HT1080 (cell line): ENCODE measurements around the gene GLIPR2.

DNA sequence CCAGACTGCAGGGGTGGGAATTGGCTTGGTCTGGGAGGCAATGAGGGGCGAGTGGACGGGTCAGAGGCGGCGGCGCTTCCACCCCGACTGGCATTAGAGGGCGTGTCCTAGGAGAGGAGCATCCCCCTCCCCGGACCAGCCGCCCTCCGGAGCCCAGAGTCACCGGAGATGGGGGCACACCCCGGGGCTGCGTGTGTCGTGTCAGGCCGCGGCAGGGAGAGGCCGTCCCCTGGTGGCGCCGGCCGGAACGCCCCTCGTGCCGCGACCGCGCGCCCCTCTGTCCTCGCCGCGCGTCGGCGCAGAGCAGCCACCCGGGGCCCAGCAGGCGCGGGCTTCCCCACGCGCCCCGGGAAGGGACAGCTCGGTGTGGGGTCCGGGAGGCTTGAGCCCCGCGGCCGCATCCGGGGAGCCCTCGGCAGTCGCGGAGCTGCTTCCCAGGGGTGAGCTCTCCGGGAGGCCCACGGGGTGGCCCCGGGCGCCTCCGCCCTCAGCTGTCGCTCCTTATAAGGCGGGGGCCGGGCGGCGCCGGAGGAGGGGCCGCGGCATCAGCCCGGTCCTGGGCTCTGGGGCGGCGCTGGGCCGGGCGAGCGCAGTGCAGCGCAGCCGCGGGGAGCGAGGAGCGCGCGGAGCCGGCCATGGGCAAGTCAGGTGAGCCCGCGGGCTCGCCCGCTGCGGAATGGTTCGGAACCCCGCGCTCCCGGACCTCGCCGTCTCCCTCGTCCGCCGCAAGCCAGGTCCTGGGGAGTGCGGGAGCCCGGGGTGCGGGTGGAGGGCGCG is at the start of gene GLIPR2:
Gene GLIPR2, plus strand, starts transcription at position 590 of the 777 bp plus-strand sequence.
RAMPAGE:
- cytosol, long total RNA: no peak
- long total RNA: no peak
- nucleus, long total RNA: no peak

GRCh38 chr9:36218920-36219594 is 28.3 kb downstream of the CLTA start:
RAMPAGE:
- cytosol, long total RNA: no peak
- long total RNA: no peak
- nucleus, long total RNA: no peak

DNA sequence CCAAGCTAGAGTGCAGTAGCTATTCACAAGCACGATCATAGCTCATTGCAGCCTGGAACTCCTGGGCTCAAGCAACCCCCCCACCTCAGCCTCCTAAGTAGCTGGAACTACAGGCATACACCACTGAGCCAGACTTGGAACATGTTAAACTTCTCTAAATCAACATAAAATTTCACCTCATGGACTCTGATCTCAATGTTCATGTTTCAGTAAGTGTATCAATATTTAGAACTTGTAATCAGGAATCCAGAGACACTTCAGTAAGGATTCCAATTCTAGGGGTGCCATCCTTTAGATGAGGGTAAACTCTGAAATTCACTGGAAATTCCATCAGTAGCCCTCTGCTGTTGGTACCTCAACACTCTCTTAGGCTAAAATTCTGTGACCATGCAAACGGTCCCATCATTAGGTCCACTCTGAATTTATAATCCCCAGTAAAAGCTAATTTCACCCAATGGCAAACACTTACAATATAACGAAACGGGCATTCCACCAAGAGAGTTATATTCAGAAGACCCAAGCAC is 6.7 kb downstream of the GNE start:
RAMPAGE:
- cytosol, long total RNA: no peak
- long total RNA: no peak
- nucleus, long total RNA: no peak

DNA sequence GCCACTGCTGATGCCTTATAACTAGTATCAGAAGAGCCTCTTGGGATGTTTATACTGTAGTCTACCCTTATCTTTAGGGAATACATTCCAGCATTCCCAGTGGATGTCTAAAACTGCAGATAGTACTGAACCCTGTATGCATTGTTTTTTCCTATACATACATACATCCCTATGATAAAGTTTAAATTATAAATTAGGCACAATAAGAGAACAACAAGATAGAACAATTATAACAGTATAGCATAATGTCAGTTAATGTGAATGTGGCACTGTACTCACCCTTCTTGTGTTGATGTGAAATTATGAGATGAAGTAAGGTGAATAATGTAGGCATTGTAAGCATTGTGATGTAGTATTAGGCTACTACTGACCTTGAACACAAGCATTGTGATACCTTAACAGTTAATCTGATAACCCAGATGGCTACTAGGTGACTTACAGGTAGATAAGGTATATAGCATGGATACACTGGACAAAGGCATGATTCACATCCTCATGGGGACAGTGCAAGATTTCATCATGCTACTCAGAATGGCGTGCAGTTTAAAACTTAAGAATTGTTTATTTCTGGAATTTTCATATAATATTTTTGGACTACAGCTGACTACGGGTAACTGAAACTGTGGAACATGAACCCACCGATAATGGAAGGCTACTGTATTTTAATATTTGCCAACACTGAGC is 134.7 kb downstream of the ZCCHC7 start:
RAMPAGE:
- cytosol, long total RNA: no peak
- long total RNA: no peak
- nucleus, long total RNA: no peak

DNA sequence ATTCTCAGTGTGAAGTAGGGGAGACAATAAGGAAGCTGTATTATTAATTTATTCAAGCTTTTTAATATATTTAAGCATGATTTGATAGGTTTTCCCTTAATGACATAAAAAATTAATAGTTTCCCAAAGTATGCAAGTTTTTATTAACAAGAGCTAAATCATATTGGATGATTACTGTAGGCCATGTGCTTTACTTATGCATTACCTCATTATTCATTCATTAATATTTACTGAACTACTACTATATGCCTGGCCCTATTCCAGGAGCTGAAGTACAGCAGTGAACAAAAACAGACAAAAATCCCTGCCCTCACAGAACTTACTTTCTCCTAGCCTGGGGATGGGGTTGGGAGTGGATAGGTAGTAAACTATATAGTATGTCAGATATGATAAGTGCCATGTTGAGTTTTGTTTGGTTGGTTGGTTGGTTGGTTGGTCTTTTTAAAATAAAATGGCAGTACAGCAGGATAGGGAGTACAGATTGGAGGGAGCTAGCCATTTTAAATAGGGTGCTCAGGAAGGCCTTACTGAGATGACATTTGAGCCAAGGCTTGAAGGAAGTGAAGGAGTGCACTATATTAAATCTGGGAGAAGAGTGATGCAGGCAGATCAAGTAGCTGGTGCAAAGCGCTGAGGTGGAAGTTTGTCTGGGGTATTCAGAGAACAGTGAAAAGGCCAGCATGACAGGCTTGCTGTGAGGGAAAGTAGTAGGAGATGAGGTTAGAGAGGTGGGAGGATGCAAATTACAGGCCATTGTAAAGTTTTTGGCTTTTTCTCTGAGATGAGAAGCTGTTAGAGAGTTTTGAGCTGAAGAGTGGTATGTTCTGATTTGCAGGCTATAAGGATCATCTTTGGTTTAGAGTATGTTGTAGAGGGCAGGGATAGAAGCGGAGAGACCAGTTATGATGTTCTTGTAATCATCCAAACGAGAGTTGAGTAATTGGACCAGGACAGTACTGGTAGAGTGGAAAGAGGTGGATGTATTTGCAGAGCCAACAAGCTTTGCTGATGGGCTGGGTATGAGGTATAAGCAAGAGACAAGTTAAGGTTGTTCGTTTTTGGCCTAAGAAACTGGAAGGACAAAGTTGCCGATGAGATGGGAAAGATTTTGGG is 80.9 kb upstream of the GRHPR start:
RAMPAGE:
- cytosol, long total RNA: no peak
- long total RNA: no peak
- nucleus, long total RNA: no peak

GRCh38 chr9:37402862-37403605 is 19.5 kb upstream of the GRHPR start:
RAMPAGE:
- cytosol, long total RNA: no peak
- long total RNA: no peak
- nucleus, long total RNA: no peak

DNA sequence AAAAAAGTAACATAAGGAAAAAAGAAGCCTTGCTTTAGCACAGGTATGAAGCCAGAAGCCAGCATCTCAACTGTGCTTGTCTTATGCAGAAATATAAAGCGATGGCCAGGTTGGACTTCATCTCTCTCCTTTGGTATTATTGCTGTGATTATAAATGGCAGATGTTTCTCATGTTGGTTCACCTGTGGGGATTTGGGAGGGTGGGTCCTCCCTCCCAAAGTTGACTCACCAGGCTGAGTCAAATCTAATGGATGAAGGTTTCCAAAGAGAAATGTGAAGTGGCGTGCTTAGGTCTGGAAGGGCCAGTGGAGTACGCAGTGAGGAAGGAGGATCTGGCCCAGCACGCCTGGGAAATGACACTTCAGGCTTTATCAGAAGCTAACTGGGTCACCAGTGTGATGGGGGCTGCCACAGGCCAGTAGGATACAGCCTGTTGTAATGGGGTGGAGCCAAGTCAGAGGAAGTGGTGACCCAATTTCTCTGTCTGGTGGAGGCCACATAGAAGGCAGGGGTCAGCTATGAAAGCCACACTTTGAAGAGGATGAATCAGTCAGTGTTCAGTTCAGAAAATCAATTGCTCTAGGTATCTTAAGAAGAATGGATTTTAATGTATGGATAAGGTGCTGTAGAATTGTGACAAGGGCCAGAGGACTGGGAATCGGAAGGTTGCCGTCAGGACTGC is 18.0 kb downstream of the POLR1E start:
RAMPAGE:
- cytosol, long total RNA: no peak
- long total RNA: no peak
- nucleus, long total RNA: no peak

GRCh38 chr9:37565277-37566005 is 10.7 kb downstream of the FBXO10 start:
RAMPAGE:
- cytosol, long total RNA: no peak
- long total RNA: no peak
- nucleus, long total RNA: no peak

DNA sequence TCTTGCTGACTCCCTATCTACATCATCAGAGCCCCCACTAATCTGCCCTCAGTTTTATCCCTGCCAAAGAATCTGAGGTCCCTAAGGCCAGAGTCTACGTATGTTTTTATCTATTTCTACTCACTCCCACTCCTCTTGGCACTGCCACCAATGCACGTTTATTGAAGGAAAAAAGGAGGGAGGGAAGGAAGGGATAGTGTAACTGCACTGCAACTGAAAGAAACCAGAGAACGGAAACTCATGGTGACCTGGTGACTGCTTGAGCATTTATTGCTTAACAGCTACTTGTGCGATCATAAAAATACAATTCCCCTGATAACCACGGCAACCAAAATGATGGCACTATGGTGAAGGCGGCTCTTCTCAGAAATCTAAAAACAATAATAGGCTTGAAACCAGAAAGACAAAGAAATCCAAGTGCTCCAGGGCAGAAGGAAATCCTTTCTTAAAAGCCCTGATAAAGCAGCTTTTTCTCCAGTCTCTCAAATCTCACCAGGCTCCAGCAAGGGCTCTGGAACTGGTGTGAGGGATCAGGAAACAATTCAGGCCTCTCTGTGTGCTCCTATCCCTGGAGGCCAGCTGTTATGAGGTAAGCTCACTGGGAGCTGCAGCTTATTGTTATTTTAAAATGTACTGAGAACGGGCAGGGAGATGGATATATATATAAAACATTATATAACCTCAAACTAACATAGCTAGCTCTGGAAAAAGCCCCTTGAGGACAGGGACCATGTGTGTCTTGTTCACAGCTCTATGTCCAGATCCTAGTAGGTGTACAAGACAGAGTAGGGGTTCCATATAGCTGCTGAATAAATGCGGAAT is 1.9 kb downstream of the FBXO10 start:
RAMPAGE:
- cytosol, long total RNA: no peak
- long total RNA: no peak
- nucleus, long total RNA: no peak

GRCh38 chr9:37626477-37626798 is 24.3 kb upstream of the FRMPD1 start:
RAMPAGE:
- cytosol, long total RNA: no peak
- long total RNA: no peak
- nucleus, long total RNA: no peak

GRCh38 chr9:37994682-37995447 is 74.2 kb downstream of the SHB start:
RAMPAGE:
- cytosol, long total RNA: no peak
- long total RNA: no peak
- nucleus, long total RNA: no peak

GRCh38 chr9:38001121-38001969 is 67.7 kb downstream of the SHB start:
RAMPAGE:
- cytosol, long total RNA: no peak
- long total RNA: no peak
- nucleus, long total RNA: no peak

GRCh38 chr9:38004908-38005314 is 64.1 kb downstream of the SHB start:
RAMPAGE:
- cytosol, long total RNA: no peak
- long total RNA: no peak
- nucleus, long total RNA: no peak

DNA sequence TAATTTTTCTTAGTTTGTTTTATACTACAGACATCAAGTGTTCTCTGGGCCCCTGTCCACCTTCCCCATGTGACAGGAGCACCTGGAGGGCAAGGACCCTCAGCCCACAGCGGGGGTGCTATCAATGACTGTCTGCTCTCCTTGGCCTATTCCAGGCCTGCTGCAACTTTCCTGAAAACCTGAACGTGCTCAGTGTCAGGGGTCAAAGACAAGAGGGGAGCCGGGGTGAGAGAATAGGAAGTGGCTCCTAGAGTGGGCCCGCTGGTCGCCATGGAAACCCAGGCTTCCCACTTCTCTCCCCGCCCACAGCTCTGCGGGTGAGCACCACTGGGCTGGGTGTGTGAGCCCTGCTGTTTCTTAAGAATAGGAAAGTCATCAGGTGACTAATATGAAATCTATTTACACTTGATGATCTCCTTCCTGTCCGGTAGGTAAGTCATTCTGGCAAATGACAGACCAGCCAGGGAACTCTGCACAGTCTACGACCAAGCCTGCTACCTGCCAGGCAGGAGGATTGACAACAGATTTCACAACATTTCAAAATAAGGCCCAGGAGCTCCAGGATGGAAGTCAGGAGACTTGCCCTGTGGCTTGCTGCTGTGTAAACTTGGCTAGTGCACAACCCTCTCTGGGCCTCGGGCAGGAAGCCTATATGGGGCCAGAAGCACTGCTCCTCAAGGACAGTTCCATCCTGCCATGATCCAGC is 60.9 kb downstream of the SHB start:
RAMPAGE:
- cytosol, long total RNA: no peak
- long total RNA: no peak
- nucleus, long total RNA: no peak

DNA sequence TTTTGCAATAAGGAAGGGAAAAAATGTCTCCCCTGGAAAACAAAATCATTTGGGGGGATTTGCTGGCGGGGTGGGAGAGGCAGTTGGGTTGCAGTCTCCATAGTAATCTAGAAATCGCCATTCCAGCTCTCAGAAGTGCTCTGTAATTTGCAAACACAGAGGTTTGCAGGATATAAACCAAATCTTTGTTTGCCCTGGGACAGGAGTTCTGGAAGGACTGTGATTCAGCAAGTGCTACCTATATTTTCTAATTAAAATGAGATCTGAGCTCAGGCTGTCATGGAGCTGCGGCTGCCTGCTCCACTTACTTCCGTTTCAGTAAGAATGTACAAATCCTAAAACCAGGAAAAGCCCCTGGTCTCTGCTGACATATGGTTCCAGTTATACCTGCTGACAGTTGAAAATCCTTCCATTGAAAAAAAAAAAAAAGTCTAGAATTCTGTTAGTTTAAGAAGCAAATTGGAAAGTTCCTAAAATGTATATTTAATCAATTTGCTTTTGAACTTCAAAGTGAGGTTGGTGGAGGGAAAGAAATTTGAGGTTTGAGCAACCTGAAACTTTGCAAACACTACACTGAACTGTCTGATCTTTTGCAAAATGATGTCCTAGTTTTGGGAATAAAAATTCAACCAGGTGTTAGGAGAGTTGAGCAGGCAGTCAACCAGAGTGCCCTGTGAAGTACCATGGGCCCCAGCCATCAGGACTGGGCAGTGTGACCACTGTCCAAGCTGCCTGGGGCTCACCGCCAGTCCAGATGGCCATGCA is 50.8 kb downstream of the SHB start:
RAMPAGE:
- cytosol, long total RNA: no peak
- long total RNA: no peak
- nucleus, long total RNA: no peak

GRCh38 chr9:38022835-38023392 is 46.1 kb downstream of the SHB start:
RAMPAGE:
- cytosol, long total RNA: no peak
- long total RNA: no peak
- nucleus, long total RNA: no peak

DNA sequence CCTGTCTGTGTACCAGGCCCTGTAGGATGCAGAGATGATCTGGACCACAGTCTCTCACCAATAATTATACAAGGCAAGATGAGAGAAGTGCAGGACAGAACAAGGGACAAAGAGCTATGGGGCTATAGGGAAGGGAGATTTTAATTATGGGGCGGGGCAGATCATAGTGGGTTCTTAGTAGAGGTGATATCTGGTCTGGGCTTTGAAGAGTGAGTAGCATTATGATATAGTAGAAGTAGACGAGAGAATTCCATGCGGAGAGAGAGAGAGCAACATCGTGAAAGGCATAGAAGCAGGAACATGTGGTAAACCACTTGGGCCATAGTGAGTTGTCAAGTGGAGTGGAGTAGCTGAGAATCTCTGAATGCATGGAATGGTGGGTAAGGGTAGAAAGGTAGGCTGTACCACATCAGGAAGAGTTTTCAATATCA is 4.3 kb upstream of the SHB start:
RAMPAGE:
- cytosol, long total RNA: no peak
- long total RNA: no peak
- nucleus, long total RNA: no peak

GRCh38 chr9:38318880-38319547 is 73.5 kb upstream of the ALDH1B1 start:
RAMPAGE:
- cytosol, long total RNA: no peak
- long total RNA: no peak
- nucleus, long total RNA: no peak

DNA sequence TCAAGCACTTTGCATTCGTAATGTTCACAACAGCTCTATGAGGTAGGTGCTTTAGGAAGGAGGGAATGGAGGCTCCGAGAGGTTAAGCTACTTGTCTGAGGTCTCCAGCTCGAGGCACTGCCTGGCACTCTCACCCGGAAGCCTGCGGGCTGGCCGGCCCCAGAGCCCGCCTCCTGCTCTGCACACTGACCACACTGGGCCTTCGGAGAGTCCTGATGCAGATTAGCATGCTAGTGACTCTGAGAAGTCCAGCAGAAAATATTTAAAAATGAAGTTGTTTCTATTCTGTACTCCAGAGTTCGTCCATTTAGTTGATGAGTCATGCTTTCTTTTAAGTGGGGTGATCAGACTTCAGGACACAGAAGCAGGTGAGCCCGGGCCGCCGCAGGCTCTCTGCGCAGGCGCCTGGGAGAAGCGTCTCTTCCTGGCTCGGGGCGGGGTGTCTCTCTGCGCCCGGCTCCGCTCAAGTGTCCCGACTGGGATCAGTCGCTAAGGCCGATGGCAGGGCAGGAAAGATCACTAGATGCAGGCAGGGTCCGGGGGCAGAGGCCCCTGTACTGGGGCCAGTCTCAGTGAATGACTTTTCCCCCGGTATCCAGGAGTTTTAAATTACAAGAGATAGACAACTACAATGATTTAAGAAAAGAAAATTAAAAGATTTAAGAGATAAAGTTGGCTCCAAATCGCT is 32.5 kb downstream of the FAM240B start:
RAMPAGE:
- cytosol, long total RNA: no peak
- long total RNA: no peak
- nucleus, long total RNA: no peak

GRCh38 chr9:40105602-40106957 is 750.6 kb downstream of the SPATA31A1 start:
RAMPAGE:
- cytosol, long total RNA: start-site peak on the minus strand at chr9:40106606-40106610, 23 and 26 reads in 2 replicates
- long total RNA: no peak
- nucleus, long total RNA: no peak